Tibial artery (tissue), 1 donor: ENCODE results near the gene PDE7B.

DNA sequence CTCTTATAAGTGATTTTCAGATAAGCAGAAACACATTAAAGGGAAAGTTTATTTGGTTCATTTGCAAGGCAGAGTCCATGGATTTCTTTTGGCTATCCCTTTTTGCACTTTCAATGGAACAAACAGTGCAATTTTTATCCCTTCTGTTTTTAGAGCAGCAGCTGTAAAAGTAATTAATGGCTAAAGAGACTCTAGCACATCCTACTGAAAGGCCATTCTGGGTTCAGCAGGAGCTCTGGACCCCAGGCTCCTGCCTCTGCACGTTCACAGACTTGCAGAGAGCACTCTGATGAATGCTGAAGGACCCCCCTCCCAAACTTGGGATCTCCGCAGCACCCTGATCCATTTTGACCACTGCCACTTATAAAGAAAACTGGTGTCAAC lies 40.3 kb upstream of the PDE7B start:
- PRO-cap: no peak

DNA sequence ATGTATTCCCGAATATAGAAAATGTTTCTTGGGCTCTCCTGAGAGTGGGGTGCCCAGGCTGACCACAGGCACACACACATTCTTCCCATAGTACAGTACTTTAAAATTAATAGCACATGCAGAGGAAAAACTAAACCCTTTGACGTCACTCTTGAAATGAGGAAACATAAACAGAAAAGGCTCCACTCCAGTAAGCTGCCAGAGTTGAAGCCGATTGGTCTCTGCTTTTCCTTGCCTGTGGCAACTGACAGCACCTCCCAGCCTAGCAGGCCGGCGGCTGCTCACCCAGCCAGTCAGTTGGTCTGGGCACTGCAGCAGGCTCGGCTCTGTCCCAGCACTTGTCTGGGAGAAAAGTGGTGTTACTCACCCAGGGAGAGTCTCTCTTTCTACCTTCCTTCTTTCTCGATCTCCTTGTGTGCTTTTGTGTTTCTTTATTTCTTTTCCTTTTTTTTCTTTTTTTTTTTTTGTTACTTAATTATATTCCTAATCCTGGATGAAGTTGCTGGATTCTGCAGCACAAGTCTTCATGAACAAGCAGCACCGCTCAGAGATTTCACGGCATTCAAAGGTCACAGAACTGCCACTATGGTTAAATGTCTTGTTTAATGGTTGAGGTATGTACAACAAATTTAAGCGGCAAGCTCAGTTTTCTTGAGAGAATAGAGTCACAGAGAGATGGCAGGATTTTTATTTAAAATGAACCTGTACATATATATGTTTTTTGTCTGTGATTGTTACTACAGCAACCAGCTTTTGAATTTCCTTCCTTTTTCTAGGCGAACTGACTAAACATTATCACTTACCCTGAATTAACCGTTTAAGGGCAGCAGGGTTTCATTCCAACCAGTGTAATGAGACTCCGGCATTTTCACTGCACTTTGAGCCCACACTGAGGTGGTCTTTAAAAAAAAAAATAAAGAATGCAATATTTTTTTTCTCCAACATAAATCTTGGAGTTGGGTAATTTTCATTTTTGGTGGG lies at the start of gene PDE7B:
Gene PDE7B (plus strand): TSS at position 296 of the 981 bp plus-strand sequence.
- PRO-cap: bidirectional peak, plus-strand start at position 296 of the sequence, minus-strand start at position 304 of the sequence

DNA sequence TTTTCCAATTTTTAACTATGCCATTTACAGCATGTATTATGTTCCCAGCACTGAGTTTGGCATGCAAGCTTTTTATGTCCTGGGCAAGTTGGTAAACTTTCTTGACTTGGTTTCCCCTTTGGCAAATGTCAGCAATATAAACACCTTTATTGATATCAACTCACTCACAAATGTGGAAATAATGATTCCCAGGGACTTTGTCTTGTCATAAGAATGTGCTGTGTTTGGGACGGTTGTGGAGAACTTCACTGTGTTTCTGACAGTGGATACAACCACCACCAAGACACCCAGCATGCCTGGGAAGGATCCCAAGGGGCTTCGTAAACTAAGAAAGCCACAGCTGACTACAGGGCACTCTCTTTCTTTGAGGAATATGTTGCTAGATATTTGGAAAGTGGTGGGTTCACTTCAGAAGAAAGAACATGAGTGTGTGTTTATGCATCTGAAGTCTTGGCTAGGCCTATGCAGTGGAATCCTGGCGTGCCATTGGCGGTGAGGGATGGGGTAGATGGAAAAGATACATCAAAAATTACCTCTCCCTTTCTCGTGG lies 187.5 kb downstream of the PDE7B start:
- PRO-cap: no peak

DNA sequence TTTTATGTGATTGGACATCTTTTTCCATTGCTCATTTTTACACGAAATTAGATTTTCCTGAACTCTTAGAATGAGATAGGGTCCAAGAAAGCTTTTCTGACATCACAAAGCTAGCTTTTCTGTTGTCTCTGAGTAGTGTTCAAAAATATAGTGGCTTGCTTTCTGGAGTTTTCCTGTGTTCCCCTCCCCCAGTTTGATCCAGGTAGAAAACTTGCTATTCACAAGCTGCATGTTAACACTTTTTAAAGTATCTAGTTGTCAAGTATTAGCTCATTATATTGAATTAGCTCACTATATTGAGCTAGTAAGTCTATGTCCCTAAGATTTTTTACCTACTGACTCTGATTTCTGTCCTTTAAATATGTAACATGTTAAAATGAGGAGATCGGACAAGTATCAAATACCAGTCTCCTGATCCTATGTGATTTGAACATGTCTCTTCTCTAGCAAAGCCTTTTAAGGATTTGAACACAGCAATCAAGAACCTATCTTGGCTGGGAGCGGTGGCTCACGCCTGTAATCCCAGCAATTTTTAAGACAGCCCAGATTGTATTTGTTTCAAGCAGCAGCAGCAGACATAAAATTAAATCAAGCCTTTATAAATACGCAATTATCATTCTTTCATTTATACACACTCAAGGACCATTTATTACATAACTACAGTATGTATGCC lies 1.9 kb upstream of the MTFR2 start:
- PRO-cap: no peak

- PRO-cap: no peak
Observed at GRCh38 chr6:136264480-136265833, 14.8 kb upstream of the MTFR2 start.

GRCh38 chr6:136290115-136291194 lies 809 bp upstream of the BCLAF1 start:
- PRO-cap: bidirectional peak, plus-strand start at chr6:136290424, minus-strand start at chr6:136290419

- PRO-cap: no peak
Observed at GRCh38 chr6:136362401-136363408, 73.1 kb upstream of the BCLAF1 start.

DNA sequence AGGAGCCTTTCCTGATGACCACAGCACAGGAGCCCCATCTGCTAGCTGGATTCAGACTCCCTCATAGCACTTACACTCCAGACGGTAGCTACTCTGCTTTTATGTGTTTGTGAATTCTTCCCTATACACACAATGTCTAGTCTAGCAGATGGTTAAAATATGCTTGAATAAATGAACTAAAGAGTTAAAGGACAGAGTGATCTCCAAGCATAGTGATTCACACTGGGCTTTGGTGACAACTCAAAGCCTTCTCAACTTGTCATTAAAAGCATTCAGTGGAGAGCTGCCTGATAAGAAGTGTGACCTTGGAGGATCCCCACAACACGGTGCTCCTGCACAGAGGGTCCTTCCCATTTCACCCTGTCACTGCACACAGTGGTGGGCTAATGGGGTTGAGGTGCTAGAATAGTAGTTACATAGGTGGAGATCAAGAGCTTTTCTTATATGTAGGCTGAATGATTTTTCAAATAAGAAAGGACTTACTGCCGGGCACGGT lies 112.5 kb upstream of the BCLAF1 start:
- PRO-cap: no peak

- PRO-cap: no peak
Observed at GRCh38 chr6:136790865-136791218, 1.4 kb downstream of the MAP3K5 start.

GRCh38 chr6:137025780-137026095 lies 19.0 kb downstream of the IL20RA start:
- PRO-cap: no peak

GRCh38 chr6:137045461-137045824 lies 678 bp upstream of the IL20RA start:
- PRO-cap: no peak

DNA sequence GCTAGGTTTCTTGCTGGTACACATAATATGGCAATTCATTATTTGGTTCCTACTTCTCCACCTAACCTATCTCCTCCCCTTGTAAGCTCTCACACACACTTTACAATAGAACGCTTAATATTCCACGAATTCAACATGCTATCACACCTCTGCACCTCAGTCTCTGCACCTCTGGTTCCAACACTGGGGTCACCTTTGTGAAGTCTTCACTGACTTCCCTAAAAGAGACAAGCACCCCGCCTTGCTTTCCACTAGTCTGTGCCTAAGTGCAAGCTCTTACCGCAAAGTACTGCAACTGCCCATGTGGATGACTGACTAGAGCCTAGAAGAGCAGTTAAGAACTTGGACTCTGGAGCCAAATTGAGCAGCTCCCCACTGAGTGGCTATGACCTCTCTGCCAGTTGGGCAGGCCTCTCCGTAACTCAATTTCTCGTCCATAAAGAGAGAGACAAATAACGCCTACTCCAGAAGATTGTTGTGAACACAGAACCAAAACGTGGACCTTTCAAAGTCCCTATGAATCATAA lies 1.4 kb downstream of the IFNGR1 start:
- PRO-cap: no peak

- PRO-cap: no peak
Observed at GRCh38 chr6:137370651-137371212, 123.5 kb downstream of the OLIG3 start.

DNA sequence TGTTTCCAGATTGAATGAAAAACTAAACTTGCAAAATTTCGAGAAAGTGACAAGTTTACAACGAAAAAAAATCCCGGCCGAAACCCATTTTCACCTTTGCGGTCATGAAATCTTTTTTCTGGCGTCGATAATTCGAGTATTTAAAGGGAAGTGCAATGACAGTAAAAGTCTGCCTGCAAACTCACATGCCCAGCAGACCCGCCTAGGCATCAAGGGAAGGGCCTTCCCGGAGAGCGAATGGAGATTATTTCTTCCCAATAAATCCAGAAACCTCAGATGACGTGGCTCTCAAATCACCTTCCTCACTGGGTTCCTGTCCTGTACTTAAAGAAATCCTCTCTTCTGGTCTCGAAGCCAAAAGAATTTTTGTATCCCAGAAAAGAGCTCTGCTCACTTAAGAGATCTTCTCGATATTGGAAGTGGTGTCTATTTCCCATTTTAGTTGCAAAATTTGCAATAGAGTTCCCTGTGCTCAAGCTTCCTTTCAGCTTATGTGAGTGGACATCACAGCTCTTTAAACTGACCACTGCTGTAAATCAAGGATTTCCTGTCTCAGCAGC lies 4.1 kb downstream of the OLIG3 start:
- PRO-cap: no peak

- PRO-cap: no peak
Observed at GRCh38 chr6:137690095-137690387, 177.0 kb upstream of the TNFAIP3 start.

- PRO-cap: no peak
Observed at GRCh38 chr6:137804272-137805176, 62.5 kb upstream of the TNFAIP3 start.

DNA sequence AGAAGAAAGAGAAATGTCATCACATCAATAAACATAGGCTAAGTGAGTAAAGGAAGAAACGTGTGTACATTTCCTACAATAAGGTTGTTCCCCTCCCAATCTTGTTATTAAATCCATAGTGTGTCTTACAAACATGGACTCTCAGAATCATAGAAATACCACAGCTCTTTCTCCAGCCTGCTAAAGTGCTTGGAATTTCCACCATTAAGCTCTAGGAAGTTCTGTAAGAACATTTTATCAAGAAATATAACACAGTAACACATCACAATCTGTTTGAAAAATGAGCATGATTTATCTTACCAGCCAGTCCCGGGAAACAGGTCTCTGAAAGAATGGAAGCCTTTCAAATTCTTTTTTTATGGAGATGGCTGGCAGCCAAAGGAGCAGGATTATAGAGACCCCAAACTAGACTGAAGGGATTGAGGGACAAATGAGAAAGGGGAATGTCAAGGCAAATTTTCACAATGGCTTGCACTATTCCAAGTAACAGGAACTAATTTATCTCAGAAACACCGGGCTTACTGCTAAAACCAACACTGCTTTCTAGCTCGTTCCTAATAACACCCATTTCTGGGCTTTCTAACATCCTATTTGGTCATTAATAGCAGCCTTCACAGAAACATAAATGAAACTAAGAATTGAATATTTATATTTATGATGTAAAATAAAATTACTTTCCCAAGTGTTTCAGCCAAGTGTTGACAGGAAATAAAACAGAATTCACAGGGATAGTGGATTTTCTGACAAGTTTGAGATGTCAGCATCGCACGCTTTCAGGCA lies 4.4 kb upstream of the TNFAIP3 start:
- PRO-cap: no peak

GRCh38 chr6:137868406-137868705 lies 1.3 kb downstream of the TNFAIP3 start:
- PRO-cap: no peak

DNA sequence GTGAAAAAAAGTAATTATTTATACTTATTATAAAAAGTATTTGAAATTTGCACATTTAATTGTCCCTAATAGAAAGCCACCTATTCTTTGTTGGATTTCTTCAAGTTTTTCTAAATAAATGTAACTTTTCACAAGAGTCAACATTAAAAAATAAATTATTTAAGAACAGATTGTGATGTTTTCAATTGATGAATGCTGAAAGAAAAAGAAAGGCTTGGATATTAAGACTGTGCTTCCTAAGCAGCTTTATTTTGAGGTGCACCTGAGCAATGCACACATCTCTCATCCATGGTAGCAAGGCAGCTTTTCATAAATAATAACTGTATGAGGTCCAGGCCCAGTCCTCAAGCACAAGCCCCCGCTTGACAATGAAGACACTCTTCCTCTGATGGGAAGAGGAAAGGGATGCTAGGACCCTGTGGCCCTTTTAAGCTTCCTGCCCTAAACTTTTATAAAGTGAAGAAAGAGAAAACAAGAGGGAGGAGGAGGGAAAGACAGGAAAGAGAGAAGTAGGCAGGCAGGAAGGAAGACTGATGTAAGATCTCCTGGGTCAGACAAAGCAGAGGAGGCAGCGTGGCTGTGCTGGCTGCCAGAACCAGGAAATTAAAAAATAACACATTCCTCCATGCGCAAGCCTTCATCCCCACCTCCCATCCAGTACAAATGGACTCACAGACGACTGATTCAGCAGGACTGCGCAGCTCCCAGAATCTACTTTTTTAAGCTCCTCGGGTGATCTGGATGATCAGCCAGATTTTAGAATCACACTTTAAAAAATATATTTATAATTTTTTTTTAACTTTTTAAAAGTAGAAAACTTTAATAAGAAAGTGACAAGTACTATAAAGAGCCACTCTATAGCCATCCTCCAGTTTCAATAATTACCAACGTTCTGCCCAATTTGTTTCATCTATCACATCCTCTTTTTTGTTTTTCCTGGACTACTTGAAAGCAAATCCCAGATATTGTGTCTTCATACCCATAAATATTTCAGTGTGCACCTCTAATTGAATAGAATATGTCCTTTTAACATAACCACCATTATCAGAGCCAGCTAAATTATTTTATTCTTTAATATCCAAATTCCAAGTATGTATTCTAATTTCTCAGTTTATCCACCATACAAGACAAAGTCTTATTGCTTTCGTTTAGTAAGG lies 16.5 kb downstream of the TNFAIP3 start:
- PRO-cap: no peak

DNA sequence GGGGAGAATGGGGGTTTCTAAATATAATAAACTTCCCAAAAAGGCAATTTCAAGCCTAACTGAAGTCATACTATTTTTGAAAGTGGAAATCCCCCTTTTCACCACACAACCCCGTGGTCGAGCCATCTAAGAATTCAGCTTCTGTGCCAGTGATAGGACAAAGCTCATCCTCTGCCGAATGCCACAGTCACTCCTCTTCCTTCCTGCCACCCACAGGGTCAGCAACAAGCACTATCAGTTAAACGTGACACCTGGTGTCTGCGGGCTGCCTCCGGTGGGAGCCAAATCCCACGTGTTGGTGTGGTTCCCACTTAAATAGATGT lies 60.7 kb downstream of the TNFAIP3 start:
- PRO-cap: no peak